Karpas-422 (cell line): ENCODE measurements around a stretch of chr10.

- PRO-cap, result no peak
- RAMPAGE, long total RNA, result no peak
Measured at GRCh38 chr10:125156054-125156657, 128.3 kb upstream of the CTBP2 start.

DNA sequence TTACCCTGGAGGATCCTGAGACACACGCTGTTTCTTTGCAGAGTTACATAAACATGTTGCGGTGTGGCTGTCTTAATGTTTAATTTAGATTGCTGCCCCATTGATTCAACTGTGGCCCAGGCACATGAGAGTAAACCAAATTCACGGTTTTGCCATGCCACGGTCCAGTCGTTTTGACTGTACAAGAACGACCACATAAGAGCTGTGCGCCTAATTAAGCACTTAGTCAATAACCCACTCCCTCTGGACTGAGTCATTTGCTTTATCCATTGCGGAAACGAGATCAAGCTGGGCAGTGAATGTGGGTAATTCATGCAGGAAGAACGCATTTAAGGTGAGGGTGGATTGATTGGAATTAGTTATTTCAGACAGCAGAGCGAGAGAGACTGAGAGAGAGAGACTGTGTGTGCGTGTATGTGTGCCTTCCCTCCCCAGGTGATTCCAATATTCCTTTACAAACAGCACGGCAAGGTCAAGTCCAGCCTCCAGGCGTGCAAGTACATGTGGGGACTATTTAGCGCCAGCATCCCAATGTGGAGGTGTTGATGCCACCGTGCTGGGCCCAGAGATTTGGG is 8.3 kb upstream of the TEX36 start:
- PRO-cap, result no peak
- RAMPAGE, long total RNA, result no peak

GRCh38 chr10:125844862-125845489 is 21.6 kb downstream of the BCCIP start:
- PRO-cap, result no peak
- RAMPAGE, long total RNA, result no peak

DNA sequence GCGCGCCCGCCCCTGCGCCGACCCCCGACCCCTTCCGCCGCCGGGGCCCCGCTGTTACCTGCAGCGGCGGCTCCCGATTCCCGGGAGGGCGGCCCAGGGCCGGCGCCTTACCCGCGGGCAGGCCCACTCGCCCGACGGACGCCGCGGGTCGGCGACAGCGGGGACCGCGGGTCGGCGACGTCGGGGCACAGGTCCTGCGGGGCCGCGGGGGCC is 298 bp upstream of the FANK1 start:
- PRO-cap, result no peak
- RAMPAGE, long total RNA, result no peak

DNA sequence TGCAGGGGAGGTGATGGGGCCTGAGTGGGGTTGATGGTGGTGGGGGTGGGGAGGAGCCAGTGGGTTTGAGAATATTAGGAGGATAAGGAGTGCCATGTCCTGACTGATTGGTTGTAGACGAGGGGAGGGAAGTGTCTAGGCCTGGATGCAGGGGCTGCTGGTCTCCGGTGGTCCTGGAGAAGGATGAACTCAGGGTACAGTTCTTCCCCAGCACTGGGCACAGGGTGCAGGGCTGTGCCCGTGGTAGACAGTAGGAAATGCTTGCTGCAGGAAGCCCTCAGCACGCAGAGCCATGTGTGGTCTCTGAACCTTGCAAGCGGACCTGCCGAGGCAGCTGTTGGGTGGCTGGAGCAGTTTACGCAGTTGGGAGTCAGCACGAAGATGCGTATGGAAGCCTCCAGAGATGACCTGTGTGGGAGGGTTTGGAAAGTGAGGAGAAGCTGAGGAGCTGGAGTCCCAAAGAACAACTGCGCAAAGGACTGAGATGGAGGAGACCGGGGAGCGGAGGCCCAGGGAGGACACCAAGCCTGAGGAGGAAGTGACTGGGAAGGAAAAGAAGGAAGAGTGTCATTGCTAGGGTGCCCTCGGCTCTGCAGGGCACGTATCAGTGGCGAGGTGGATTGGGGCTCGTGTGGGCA is 39.0 kb downstream of the DOCK1 start:
- PRO-cap, result no peak
- RAMPAGE, long total RNA, result no peak

DNA sequence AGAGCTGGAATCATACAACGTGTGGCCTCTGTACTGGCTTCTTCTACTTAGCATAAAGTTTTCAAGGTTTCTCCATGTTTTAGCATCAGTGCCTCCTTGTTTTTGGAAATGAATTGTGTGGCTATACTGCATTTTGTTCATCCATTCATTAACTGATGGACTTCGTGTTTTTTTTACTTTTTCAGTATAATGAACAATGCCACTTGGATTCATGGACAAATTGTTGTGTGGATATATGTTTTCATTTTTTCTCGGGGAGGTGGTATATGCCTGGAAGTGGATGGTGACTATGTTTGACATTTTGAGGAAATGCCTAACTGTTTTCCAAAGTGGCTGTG is 86.8 kb downstream of the INSYN2A start:
- PRO-cap, result no peak
- RAMPAGE, long total RNA, result no peak

DNA sequence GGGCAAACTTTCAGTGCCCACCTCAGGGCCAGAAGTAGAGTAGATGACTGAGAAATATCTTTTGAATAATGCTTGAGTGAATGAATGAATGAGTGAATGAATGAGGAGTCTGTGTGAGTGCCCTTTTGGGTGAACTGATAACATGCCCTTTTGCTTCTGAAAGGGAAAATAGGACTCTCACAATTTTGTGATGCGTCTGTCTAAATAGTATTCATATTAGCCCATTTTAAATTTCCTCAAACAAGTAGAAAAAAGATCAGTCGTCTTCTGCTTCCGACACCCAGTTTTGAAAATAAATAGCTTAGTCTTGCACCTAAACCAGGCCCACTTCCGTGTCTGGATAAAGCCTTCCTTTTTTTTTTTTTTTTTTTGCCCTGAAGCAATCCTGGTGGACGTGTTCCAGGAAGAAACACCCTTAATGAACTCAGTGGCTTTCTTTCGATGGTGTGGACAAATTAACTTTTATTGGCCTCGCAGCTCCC is 32.9 kb downstream of the INSYN2A start:
- PRO-cap, result no peak
- RAMPAGE, long total RNA, result no peak

DNA sequence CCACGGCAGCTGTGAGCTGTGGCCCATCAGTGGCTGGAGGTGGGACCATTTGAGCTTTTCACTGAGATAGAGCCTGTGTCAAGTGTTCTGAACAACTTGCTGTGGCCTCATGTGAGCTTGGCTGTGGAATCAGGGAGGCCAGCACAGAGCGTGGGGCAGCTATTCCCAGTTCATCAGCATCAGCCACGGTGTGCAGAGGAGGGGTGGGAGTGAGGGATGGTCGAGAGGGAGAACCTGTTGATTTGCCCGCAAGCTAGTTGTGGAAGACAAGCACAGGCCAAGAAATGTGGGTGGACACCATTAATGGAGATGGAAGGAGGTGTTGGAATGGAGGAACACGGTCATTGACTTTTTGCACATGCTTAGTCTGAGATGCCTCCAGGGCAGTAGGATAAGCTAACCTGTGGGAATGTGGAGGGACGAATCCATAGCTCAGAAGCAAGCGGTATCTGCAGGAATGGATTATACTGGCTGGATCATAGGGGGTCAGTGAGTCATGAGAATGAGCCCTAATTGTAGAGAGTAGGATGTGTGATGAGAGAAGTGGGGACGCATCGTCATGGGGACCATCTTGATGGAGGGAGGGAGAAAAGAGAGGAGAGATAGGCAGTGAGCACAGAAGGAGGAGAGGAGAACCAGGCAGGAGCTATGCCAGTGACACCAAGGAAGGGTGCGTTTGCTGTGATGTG is 100.6 kb upstream of the INSYN2A start:
- PRO-cap, result no peak
- RAMPAGE, long total RNA, result no peak

GRCh38 chr10:127392669-127393167 is 156.4 kb upstream of the NPS start:
- PRO-cap, result no peak
- RAMPAGE, long total RNA, result no peak

DNA sequence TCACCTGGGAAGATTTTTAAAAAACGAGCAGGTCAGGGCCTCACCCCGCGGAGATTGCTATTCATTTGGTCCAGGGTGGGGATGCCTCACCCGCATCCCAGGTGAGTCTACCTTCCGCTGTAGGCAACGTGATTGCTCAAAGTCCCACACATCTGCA is 4.0 kb downstream of the CLRN3 start:
- PRO-cap, result no peak
- RAMPAGE, long total RNA, result no peak

DNA sequence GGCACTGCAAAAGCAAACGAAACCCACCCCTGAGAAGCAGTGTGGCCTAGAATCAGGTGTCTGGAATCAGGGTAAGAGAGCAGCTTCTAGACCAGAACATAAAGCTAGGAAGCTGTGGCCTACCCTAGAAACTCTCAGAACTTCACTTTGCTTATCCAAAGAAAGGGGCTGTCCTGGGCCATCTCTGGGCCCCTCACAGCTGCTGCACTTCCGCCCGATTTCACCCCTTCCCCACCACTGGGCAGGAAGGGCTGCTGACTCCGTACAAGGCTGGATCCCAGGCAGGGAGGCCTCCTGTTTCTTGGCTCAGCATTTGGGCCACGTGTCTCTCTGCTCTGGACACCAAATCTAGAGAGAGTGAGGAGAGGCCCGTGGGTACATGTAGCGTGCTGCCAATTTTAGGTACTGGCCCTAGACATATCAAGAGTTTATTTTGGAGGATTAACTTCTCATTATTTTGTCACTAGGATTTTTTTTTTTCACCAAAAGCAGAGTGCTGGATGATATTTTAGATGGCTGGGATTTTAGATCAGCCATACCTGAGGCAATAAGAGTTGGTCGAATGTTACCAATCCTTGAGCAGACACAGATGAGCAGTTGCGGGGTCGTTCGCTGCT is 4.6 kb downstream of the PTPRE start:
- PRO-cap, result no peak
- RAMPAGE, long total RNA, result no peak

- PRO-cap, result no peak
- RAMPAGE, long total RNA, result no peak
Measured at GRCh38 chr10:127913198-127913797, 6.4 kb downstream of the PTPRE start.

DNA sequence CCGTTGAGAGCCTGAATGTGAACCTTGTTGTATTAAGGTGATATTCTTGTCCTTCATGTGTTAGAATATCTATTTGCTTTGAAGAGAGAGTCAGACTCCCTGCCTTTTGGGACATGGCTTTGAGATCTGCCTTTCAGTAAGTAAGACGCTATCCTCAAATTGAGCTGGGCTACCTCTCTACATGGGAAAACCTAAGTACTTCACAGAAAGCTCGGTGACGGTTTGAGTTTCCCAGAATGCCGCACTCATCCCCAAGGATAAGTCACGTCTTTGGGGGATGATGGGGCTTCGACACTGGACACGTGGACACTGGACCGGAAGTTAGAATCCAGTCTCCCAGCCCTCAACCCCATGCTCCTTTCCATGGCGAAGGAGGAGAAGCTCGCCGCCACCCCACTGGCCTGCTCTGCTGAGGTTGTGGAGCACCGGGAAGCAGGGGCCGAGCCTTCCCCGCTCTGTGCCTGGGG is 27.4 kb downstream of the PTPRE start:
- PRO-cap, result no peak
- RAMPAGE, long total RNA, result no peak

- PRO-cap, result no peak
- RAMPAGE, long total RNA, result no peak
Measured at GRCh38 chr10:127948721-127949302, 41.9 kb downstream of the PTPRE start.

DNA sequence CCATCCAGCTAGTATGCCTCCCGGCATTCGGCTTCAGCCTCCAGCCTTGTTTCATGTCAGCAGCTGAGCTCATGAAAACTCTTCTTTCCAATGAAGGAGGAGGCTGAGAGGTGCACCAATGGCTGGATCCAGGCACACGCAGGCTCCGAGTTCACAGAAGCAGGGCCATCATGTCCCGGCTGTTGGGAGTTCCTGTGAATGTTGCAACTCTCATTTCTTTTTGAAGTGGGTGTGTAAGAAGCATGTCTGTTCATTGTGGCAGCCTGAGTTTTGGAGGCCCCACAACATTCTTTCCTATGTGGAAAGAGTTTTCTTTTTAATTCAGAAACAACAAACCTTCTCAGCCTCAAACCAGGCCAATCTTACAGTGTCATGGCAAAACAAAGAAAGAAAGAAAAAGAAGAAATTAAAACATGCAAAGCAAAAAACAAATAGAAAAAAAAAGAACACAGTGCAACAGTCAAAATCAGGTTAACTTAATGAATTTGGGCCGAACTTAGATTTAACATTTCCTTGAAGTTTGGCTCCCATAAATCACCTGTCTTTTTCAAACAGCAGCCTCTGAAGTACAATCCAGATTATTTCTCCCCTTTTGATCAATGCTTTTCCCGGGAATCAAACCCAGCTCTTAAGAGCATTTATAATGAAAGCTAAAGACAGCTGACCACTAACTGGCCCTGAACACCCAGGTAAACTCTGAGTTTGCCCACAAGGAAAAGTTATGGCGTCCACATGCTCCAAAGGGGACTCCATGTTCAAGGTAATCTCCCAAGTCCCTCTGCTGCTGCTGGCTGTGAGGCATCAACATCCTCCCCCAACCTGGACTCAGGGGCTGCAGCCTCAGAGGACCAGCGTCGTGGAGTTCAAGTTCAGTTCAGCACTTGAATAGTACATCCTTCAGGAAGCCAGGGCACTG is 89.9 kb downstream of the PTPRE start:
- PRO-cap, result no peak
- RAMPAGE, long total RNA, result no peak

DNA sequence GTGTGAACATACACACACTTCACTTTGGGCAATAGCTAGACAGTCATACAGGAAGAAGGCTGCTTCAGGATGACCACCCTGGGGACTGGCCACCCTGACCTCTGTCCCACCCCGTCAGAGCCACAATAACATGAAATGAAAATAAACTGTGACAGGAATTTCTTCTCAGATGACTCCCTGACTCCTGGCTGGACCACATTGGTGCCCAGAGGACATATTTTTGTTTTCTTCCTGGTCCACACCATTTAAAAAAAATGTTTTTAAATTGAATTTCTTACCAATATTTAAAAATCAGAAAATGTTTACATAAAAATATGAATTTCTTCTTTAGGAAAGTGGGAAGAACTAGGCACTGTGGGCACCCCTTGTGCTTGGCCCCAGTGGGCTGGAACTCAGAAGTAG is 81.6 kb downstream of the MKI67 start:
- PRO-cap, result no peak
- RAMPAGE, long total RNA, result no peak

DNA sequence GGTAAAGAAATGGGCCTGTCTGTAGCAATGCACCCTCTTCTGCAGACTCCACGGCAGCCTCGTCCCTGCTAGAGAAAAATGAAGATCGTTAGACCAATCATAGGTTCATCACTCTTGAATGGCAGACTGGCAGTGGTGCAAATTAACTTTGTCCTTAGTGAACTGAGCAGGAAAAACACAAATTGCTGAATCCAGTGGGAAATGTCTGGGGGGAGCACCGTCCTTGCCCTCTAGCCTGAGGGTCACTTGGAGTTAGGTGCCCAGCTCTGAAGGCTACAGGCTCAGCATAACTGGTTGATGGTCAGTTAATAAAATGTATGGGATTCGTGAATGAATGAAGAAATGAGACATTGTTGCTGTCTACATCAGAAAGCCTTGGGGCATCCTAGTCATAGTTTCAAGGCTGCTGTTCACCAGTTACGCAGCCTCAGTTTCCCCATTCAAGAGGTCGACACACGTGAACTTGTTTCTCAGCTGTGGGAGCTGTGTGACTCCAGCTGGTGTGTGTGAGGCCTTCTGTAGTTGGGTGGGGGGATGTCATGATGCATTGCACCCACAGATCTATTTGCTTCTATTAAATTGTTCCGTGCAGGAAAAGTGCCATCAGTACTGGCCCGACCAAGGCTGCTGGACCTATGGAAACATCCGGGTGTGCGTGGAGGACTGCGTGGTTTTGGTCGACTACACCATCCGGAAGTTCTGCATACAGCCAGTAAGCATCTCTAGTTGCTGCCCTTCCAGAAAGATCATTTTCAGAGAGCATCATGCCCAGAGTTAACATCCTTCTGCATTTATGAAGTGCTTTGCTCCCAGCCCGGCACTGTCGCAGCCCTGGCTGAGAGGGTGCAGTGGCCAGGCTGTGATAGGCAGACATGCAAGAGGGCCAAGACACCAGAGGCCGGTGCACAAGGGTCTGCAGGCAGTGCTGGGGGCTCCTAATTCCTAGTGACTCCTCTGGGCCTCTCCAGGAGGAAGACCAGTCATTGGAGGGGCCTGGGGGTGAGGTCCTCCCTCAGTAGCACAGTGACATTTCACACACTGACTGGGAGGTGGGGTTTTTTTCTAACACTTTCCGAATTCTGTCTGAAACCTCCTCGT is 60.4 kb downstream of the MKI67 start:
- PRO-cap, result no peak
- RAMPAGE, long total RNA, result no peak

- PRO-cap, result no peak
- RAMPAGE, long total RNA, result no peak
Measured at GRCh38 chr10:128077818-128078220, 48.4 kb downstream of the MKI67 start.

DNA sequence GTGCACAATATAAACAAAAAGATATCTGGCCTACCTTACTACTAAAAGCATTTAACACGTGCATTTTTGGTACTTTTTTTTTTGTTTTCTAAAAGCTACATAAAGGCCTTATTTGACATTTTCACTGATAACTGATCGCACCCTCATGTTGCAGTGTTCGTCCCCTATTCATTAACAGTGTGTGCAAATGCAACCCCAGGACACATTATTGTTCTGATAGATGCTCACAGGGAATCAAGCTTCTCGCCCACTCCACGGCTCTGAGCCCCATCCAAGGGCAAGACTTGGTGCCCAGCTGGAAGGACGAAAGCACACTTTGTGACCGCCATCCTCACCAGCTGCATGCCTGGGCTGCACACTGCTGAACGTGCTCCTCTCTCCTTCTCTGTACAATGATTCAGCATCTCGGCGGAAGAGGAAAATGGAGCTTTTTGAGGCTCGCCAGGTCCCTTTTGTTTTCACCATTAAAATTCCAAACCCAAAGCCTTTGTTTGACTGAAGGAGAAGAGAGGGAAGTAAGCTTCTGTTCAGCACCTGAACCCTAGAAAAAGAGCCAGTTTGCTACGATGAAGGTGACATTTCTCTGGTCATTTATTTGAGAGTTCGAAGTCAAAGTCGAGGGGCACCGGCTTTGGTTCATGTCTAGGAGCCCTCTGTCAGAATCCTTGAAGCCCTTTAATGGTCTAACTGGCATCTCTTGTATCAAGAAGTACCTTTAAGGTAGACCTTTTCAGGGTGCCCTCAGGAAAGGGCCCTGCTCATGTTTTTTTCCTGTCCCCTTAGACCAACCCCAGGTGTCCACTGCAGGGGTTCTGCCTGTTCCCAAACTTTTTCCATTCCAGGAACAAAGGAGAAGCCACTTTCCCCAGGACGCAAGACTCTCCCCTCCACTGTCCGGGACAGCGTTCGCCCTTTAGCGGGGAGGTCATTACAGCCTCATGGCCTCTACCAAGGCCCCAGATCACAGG is 41.7 kb downstream of the MKI67 start:
- PRO-cap, result no peak
- RAMPAGE, long total RNA, result no peak

- PRO-cap, result no peak
- RAMPAGE, long total RNA, result no peak
Measured at GRCh38 chr10:128212008-128212663, 85.9 kb upstream of the MKI67 start.